Cardiac atrium fibroblast (primary cell): Measurements from ENCODE around the genes OR1N1 and OR1L4.

DNA sequence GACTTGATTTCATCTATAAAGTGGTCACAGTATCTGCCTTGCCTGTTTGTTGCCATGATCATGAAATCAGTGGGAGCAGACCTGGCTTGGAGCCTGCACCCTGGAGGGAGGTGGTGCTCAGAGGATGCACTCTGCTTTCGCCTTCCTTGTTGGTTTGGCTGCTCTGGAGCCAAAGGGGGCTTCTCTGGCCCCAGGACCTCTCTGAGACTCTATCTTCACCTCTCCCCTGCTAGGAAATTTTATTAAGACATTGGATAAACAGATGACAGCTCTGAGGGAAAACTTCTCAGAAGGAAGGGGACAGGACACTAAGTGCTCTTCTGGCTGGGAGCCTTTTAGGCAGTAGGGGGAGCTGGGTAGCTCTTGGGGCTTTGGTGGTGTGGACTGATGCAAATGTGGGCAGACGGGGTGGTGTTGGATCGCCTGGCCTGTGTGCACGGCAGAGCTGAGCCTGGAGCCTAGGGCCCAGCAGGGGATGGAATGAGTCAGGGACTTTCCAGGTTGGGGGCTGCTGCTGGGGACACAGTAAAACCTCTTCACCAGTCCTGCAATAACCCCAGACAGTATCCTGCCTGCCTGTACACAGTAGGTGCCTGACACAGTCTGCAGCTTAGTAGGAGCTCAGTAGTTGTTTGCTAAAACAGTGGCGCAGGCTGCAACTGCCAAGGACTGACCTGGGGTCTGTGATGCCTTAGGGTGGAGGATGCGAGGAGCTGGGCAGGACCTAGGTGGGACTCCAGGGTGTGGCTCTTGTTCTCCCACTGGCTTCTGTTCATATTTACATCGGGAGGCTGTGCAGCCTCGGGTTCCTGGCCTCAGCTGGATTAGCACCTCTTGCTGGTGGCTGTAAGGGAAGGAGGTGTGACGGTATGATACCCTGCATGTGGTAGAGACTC, 83.7 kb downstream of the DAB2IP start:
- RAMPAGE, long total RNA: no peak

- RAMPAGE, long total RNA: no peak
Observed at GRCh38 chr9:121736760-121737319, 85.4 kb downstream of the DAB2IP start.

DNA sequence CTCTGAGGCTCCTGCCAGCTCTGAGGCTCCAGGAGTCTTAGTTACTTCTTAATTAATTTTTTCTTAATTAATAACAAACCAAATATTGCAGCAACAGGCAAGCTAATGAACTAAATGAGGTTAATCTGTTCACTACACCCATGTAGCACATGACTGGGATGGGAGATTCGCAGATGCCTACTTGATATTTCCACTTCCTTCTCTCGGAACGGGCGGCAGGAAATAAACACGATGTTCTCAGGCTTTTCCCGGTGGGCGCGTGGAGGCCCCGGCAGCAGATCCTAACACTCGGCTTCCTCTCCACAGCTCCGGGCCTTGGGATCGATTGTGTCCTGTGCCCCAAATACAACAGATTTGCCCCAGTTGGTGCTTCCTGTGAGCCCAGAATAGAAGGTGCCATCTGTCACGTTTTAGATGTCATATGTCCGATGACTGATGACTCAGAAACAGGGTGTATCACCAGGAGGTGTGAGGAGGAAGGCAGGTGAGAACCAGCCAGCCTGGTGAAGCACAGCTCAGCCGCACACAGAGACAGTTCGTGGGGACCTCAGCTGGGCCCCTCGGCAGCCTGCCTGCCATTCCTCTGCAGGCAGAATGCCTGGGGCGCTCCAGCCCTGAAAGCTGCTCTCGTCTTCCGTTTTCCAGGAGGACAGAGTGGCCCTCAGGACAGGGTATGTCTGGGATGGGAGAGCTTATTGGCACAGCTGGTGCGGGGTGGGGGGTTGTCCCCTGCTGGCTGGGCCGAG, 170.7 kb downstream of the DAB2IP start:
- RAMPAGE, long total RNA: no peak

GRCh38 chr9:121987171-121987976, 105.7 kb downstream of the TTLL11 start:
- RAMPAGE, long total RNA: no peak

DNA sequence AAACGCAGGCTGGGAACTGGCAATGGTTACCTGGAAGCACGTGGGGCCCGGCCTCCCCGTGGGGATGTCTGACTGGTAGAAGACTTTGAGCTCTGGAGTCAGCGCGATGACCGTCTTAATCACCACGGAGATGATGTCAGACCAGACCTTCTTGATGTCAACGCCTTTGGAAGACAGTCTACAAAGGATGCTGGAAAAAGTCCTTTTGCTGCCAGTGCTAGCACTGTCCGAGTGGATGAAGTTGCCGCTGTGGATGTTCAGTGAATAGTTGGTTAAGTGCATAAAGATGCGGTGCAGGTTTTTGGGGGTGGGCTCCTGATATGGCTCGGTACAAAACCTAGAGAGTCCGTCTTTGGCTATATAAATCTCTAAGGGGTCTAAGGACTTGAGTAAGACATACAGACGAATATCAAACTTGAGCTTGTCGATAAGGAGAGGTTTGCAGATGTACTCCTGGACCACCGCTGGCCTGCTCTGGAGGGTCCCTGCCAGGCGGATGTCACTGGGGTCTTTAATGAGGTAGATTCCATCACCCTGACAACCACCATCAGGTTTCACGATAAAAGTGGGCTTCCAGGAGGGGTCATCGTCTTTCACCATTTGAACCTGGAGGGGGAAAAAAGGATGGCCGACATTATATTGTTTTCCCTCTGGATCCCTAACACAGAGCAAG, 103.8 kb downstream of the TTLL11 start:
- RAMPAGE, long total RNA: no peak

- RAMPAGE, long total RNA: no peak
Observed at GRCh38 chr9:122087752-122088321, 5.3 kb downstream of the TTLL11 start.

- RAMPAGE, long total RNA: no peak
Observed at GRCh38 chr9:122091851-122092168, 1.3 kb downstream of the TTLL11 start.

- RAMPAGE, long total RNA: no peak
Observed at GRCh38 chr9:122164180-122164748, 4.6 kb downstream of the MORN5 start.

- RAMPAGE, long total RNA: no peak
Observed at GRCh38 chr9:122527077-122527601, at the start of gene OR1N1. Gene OR1N1 (minus strand): TSS chr9:122527293.

DNA sequence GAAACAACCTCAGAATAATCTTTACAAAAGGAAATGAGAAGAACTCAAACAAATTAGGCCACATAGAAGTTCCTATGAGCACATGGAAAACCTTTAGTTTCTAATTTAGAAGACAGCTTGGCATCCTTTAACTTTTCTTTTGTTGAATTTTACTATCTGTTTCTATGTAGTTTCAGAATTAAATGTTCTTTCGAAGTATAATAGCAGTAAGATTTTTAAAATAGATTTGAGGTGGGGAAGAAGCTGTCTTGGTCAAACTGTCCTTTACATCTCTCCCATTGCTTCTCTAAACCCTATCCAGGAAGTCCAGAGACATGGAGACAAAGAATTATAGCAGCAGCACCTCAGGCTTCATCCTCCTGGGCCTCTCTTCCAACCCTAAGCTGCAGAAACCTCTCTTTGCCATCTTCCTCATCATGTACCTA, at the start of gene OR1L4:
Gene OR1L4, plus strand, starts transcription at position 315 of the 425 bp plus-strand sequence.
- RAMPAGE, long total RNA: no peak

DNA sequence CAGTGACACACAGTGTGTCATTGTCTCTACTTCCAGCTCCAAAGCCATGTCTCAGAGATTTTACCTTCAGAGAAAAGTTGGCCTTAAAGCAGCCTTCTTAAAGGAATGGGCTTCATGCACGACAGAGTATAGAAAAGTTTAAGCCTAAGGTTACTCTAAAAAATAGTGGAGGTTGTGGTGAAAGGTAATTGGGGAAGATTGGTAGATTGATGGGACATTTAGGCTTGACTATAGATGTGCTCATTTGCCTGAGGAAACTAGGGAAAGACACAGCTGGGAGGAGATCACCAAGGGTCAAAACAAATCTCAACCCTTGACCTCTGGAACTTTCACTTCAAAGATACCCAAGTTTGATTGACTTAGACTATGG, 19.1 kb downstream of the RABGAP1 start:
- RAMPAGE, long total RNA: no peak

DNA sequence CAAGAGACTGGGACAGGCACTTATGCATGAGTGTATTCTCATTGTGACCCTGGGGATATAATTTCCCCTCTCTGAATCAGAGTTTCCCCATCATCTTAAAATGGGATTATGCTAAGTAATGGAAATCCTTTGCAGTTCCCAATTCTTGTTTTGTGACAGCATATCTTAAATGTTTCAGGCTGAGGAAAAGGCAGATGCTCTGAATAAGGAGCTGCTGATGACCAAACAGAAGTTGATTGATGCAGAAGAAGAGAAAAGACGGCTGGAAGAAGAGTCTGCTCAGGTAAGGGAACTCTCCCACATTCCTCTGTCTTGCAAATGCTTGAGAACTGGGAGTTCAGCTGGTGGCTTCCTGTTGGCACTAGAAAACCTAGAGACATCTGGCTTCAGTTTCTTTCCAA, 64.1 kb downstream of the GPR21 start:
- RAMPAGE, long total RNA: no peak

GRCh38 chr9:123099206-123099873, 65.9 kb downstream of the GPR21 start:
- RAMPAGE, long total RNA: no peak

GRCh38 chr9:123104135-123104545, 70.7 kb downstream of the GPR21 start:
- RAMPAGE, long total RNA: no peak

- RAMPAGE, long total RNA: no peak
Observed at GRCh38 chr9:123179048-123179357, 89.4 kb downstream of the STRBP start.

- RAMPAGE, long total RNA: no peak
Observed at GRCh38 chr9:123257252-123257941, 11.0 kb downstream of the STRBP start.

GRCh38 chr9:123337867-123338555, 18.0 kb upstream of the CRB2 start:
- RAMPAGE, long total RNA: no peak

DNA sequence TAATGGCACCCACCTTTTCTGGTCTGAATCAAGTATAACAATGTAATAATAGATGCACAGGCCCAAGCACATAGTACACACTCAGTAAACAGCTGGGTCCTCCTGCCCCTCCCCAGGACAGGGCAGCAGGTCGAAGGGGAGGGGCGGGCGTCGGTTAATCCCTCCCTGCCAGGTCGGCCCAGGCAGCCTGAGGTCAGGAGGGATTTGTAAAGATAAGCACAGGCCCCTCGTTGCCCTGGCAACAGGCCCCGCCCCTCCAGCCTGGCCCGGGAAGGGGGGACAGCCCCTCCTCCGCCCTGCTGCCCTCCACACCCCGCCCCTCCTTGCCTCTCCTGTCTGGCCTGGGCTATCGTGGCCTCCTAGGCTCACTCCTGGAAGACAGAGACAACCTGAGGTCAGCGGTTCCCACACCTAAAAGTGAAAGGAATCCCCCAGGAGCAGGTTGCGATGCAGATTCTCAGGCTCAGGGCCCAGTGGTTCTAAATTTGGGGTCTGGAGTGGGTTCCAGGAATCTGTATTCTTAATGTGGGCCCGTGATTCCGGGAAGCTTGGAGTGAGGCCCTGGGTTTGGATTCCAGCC, 4.2 kb downstream of the CRB2 start:
- RAMPAGE, long total RNA: no peak

DNA sequence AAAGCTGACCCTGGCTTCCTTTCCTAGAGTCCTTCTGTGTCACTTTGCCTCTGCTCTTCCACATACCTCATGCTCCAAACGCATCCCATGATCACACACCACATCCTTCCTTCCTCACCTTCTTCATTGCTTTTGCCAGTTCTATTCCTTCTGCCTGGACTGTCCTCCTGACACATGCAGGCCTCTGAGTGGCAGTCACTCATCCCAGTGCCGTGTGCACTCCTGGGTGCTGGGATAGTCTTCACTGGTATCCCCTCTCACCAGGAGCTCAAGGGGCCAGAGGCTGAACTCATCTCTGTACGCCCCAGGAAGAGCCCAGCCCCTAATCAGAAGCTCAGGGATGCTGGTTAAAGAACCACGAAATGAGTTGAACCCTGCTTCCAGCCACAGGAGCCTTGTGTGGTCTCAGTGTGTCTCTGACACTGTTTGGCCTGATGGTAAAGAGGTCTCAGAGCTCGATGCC, 105.1 kb downstream of the CRB2 start:
- RAMPAGE, long total RNA: no peak

DNA sequence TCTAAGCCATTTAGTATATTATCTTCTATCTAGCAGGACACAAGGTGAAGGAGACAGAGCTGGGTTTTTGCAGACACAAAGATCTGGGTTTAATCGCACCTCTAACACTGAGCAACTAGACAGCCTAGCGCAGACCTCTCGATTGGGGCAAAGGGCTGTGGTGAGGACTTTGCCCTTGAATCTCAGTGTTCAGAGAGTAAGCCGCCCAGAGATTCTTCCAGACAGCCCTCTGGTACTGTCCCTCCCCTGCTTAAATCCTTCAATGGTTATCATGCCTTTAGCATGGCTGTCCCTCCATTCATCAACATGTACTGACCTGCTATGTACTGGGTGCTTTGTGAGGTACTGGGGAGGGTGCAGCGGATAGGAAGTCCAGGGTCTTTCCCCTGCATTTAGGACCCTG, 128.2 kb downstream of the CRB2 start:
- RAMPAGE, long total RNA: no peak